ENCODE results near the genes MIP and MYO1A.

DNA sequence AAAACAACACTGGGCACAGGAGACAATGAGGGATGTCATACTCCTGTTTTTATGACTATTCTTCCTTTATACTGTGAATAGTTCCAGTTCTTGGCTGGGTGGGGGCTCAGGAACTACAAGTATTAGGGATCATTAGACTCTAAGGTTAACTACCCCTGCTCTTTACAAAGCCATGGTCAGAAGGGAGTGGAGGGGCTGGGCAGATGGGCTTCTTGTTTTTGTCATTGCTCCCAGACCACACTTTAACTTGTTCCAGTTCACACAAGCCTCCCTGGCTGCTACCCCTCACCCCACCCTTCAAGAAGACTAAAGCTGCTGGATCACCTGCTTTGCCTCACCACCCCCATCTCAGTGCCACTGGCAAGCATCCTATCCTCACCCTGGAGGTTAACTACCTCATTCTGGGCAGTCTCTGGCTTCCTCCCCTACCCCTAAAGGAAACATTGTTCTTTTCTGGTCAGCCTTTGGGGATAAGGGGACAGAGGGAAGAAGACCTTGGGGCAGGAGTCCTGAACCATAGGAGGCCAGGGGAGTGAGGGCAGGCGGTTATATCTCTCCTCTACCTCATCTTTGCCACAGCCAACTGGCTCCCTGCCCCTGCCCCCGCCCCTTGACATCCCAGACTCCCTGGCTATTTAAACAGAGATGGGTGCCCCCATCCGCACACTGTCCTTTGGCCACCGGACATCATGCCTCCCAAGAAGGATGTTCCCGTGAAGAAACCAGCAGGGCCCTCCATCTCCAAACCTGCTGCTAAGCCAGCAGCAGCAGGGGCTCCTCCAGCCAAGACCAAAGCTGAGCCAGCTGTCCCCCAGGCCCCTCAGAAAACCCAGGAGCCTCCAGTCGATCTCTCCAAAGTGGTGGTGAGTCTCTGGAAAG is 1.1 kb downstream of the MYL6B start:
- PRO-cap, 2 experiments, result no peak in any of the 2 experiments

- PRO-cap, 2 experiments, result no peak in any of the 2 experiments
Observed at GRCh38 chr12:56157115-56157607, 998 bp upstream of the MYL6 start.

DNA sequence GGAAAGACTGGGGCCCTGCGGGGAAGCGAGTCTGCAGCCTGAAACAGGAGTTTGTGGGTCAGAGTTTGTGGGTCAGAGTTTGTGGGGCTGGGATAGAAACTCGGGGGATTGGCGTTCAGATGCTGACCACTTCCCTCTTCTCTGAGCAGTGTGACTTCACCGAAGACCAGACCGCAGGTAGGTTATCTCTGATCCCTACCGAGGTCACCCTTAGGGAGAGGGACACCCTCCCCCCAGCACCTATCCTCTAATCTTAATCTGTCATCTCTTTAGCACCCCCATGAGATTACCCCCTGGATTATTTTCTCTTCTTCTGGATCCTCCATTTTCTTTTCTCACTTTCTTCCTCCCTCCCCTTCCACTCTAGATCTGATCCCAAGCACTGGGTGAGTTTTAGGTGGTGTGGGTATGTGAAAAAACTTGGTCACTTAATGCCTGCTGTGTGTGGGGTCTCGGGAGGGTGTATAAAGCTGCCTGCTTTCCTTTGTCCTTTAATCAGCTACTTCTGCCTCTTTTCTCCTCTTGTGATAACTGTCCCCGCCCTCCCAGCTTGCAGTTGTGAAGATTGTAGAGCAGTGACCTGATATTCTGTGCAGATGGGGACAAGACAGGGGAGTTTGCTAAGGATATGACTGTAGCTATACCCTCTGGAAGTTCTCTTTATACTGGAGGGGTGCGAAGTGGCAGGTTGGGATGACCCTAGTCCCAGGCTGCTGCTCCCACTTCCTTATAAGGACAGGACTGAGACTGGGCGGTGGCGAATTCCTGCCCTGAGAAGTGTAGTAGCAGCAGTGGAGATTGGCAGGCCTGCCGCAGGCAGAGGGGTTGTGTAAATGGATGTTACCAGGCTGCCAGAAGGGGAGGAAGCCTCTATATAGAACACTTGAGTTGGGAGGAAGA is 626 bp downstream of the MYL6 start:
- PRO-cap, 2 experiments, result peak in 2 of 2 experiments; most common plus-strand start position 782 of the sequence (in 1); most common minus-strand start position 662 of the sequence (in 1)

DNA sequence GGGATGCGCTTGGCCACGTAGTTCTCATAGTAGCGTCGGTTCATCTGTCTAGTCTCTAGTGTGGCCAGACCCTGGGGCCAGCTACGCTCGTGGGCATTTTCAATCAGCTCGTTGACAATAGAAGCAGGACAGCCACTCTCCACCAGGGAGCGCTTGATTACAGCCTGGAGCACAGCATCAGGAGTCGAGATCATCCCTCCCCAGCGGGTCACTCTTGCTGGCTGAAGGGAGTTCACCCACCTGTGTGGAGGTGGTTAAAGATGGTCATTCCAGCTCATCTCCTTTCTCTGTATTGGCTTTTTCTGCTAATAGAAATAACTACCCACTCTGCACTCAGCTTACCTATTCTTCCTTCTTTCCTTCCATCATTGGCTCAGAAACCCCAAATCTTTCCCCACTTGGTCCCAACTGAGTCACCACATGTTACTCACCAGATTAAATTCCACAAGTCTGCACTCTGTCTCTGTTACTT is 15.1 kb downstream of the RNF41 start:
- PRO-cap, 2 experiments, result no peak in any of the 2 experiments

GRCh38 chr12:56220528-56221119 is 1.1 kb downstream of the RNF41 start:
- PRO-cap, 2 experiments, result no peak in any of the 2 experiments

- PRO-cap, 2 experiments, result no peak in any of the 2 experiments
Observed at GRCh38 chr12:56271042-56271981, 4.6 kb downstream of the COQ10A start.

DNA sequence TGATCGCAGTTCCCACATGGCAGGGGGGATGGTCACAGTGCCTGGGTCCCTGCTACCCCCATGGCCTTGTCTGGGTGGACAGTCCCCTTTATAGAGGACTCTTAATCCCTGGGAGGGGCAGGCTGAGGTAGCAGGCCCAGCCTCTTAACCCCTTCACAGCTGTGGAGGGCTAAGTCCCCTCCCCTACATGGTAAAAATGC is at the start of gene MIP:
Gene MIP (minus strand): TSS at position 62 of the 200 bp plus-strand sequence.
- PRO-cap, 2 experiments, result no peak in any of the 2 experiments

GRCh38 chr12:56541676-56541900 is 20.0 kb downstream of the RBMS2 start:
- PRO-cap, 2 experiments, result no peak in any of the 2 experiments

DNA sequence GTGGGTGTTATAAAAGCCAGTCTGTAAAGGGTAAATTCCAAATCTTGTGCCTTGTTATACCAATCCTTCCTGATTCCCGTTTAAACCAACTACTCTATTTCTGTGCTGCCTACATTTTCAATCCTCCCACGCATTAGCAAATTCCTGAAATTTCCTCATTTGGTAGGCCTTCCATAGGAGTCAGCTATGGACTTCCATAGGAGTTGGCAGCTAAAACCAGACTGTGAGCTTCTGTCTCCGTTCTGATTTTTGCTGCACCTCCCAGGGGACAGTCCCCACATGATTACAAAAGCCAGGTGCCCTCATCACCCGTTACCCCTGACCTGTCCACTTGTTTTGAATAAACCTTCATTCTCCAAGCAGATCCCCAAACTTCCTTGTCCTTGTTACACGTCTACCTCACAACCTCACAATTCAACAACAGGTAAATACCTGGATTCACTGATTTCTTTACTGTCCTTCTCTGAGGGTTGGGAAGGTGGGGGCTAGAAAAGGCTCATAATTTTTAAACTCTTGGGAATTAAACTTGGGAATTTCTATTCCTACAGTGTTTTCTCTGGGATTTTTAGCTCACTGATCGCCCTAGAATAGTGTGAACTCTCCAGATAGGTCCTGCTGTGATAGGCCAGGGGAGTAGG is 35.6 kb downstream of the BAZ2A start:
- PRO-cap, 2 experiments, result no peak in any of the 2 experiments

DNA sequence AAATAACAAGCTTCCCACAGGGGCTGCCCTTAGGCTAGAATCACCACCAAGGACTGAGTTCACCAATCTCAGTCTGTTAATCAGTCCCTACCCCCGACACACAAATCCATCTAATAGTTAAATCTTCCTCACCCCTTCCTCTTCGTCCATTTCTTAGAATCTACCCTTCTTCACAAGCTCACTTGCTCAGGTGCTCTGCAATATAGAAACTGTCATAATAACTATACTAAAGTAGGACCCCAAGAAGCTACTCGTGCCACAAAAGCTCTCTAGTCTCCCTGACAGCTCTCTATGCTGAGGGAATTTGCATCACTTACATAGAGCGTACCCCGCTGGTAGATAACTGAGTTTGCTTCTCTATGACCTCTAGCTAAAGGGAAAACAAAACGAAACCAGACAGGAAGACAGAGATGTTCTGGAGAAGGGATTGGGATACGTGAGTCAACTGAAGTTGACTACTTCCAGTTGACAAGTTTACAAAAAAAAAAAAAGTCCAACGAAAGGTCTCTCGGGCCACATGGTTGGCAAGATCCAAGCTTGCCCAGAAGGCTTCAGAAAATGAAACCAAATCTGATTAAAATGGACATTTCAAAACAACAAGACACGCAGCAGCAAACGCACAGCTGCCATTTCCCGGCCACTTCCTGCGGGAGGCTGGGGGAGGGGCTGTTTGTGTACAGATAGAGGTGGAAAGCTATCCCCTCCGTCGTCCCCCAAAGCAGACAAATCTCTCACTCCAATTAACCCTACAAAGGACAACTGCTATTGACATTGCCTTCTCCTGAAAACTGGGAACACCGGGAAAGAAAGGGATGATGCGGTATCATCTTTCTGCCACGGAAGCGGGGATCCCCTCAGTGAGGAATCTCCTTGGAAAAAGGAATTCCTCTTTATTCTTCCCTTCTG is 1.3 kb downstream of the BAZ2A start:
- PRO-cap, 2 experiments, result peak in 2 of 2 experiments; most common plus-strand start position 669 of the sequence (in 2); most common minus-strand start position 345 of the sequence (in 1)

DNA sequence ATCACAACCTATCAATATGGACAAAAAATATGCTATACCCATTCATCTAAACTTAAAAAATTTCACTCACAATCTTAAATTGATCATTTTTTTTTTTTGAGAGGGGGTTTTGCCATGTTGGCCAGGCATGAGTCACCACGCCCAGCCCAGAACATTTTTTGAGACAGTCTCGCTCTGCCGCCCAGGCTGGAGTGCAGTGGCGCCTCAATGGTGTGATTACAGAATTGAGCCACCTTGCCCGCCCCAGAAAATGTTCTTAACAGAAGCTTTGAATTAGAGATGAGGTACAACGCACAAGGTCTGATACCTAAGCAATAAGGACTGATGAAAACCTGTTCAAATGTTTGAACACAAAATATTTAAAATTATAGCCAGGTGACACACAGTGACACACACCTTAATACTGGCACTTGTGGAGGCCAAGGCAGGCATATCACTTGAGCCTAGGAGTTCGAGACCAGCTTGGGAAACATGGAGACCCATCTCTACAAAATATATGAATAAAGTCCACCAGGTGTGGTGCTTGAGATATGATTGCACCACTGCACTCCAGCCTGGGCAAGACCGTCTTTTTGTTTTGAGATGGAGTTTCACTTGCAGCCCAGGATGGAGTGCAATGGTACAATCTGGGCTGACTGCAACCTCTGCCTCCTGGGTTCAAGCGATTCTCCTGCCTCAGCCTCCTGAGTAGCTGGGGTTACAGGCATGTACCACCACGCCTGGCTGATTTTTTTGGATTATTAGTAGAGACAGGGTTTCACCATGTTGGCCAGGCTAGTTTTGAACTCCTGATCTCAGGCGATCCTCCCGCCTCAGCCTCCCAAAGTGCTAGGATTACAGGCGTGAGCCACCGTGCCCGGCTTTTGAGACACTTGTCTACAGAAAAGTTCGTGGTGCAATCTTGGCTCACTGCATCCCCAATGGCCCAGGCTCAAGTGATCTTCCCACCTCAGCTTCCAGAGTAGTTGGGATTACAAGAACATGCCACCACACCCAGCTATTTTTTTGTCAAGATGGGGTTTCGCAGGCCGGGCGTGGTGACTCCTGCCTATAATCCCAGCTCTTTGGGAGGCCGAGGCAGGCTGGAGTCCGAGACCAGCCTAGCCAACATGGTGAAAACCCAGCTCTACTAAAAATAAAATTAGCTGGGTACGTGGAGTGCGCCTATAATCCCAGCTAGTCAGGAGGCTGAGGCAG is 16.2 kb upstream of the ATP5F1B start:
- PRO-cap, 2 experiments, result no peak in any of the 2 experiments

DNA sequence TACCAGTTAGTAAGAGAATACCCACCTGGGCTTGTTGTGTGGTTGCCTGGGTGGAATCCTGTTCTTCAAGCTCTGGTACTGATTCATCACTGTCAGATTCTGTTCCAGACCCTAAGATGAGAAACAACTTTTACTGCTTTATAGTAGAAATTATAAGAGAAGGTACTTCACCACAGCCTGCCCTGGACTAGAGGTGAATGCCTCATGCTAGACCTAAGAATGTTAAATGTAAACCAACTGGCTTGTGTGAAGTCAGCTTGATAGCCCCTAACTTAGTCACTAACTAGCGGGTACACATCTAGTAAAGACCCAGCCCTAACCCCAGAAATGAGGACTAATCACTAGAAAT is 10.5 kb downstream of the NACA start:
- PRO-cap, 2 experiments, result no peak in any of the 2 experiments

DNA sequence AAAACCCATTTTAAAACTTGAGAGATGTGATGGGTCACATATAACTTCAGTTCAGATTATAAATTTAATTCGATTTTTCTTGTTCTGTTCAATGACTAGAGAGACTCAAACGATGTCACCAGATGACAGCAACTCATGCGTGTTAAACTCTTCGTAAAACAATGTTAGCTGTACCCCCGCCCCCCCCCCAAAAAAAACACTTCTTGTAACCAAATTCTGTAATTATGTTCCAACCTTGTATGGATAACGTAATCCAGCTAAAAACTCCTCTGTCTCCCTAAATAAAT is 603 bp upstream of the NACA start:
- PRO-cap, 2 experiments, result no peak in any of the 2 experiments

GRCh38 chr12:57049774-57050447 is at the start of gene MYO1A:
MYO1A (minus strand) TSS chr12:57050129.
- PRO-cap, 2 experiments, result no peak in any of the 2 experiments

DNA sequence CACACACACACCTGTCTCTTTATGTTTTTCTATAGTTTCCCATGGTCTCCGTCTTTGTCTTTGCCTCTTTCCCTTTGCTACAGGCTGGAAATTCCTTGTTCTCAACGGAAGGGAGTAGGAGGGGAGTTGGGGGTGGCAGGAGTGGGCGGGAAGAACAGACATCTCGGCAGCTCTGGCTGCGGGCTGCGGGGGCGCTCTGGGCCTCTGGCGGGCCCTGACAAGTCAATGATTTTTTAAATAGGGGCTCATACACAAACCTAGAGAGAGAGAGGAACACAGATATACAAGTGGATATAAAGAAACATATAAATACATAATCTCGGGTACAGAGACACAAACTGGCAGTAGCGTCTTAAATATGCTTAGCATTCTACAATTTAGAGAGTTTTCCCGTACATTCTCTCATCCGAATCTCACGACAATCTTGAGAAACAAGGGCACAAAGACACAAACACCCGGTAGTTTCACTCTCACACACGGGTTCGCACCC is 2.3 kb upstream of the NAB2 start:
- PRO-cap, 2 experiments, result no peak in any of the 2 experiments

- PRO-cap, 2 experiments, result peak in 1 of 2 experiments; most common plus-strand start chr12:57087962 (in 1); most common minus-strand start chr12:57087799 (in 1)
Observed at GRCh38 chr12:57087697-57088415, 1.1 kb upstream of the NAB2 start.

DNA sequence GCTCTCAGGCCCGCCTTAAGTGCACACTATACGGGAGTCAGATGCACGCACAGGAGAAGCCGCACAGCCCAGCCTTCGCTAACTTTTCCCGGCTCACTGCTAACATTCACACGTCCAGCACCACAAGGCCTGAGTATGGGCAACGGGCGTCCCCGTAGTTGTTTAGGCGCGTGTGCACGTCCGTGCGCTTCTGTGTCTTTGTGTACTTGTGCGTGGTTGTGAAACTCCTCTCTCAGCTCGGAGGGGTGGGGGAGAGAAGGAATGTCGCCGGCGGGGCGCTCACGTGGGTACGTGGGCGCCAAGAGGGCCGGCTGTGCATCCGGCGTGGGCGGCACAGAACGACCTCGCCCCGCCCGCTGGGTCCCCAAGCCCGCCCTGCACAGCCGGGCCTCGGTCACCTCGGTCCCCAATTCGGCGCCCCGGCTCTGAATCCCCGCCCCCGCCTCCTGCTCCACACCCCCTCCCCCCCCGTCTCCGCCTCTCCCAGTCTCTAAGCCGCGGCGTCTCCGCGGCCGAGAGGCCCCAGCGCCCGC is 432 bp upstream of the NAB2 start:
- PRO-cap, 2 experiments, result peak in 2 of 2 experiments; most common minus-strand start position 200 of the sequence (in 1)

- PRO-cap, 2 experiments, result no peak in any of the 2 experiments
Observed at GRCh38 chr12:57140984-57141669, 12.8 kb downstream of the LRP1 start.

DNA sequence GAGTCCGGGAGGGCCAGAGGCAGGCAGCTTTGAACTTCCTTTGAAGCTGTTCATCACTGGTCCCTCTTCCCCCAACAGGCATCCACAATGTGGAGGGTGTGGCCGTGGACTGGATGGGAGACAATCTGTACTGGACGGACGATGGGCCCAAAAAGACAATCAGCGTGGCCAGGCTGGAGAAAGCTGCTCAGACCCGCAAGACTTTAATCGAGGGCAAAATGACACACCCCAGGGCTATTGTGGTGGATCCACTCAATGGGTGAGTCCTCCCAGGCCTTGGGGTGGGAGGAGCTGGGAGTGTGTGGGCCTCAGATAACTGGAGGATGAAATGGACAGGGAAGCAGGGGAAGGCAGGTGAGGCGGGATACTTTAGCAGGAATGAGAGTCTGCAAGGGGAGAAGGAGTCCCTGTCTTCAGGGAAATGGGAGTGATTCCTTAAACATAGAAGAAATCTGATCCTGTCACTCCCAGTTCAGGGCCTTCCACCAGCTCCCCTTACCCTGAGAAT is 31.5 kb downstream of the LRP1 start:
- PRO-cap, 2 experiments, result no peak in any of the 2 experiments

- PRO-cap, 2 experiments, result no peak in any of the 2 experiments
Observed at GRCh38 chr12:57209428-57210012, 7.1 kb upstream of the NXPH4 start.

All from Metastatic Liver Carcinoma in the Adrenal Gland (tissue), 2 donors.